Mesangial cell (primary cell): Measurements from ENCODE around the genes MPDZ and ZDHHC21.

DNA sequence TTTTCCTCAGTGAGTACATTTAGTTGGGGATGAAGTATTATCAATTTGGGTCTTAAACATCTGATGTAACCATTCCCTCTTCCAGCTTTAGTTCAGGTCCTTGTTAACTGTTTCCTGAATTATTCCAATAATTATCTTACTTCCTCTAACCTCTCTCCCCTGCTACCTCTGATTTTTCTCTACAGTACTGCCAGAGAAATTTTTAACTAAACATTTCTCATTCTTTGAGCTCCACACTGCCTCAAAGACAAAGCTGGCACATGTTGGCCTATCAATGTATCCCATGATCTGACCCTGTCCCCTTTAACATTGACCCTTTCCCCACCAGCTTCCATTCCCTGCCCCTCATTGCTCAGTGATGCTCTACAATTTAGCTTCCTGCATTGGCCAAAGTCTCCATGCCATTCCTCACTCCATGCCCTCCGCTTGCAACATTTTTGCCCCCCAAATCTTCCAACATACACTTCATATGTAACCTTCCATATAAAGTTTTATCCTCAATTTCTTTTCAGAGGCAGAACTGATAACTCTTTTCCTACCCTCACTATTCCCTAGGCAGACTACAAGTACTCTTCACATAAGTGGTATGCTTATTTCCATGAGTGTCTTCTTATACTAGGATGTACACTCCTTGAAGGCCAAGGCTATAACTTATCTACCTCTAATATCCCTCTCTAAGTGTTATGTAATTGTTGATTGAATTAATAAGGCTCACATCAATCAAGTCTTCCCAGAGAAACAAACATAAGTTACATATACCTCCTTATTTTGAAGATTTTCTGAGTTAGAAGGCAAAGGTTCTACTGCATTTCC, 144.0 kb downstream of the MPDZ start:
- RAMPAGE, long total RNA: no peak

- RAMPAGE, long total RNA: no peak
Observed at GRCh38 chr9:13174876-13175276, 104.6 kb downstream of the MPDZ start.

DNA sequence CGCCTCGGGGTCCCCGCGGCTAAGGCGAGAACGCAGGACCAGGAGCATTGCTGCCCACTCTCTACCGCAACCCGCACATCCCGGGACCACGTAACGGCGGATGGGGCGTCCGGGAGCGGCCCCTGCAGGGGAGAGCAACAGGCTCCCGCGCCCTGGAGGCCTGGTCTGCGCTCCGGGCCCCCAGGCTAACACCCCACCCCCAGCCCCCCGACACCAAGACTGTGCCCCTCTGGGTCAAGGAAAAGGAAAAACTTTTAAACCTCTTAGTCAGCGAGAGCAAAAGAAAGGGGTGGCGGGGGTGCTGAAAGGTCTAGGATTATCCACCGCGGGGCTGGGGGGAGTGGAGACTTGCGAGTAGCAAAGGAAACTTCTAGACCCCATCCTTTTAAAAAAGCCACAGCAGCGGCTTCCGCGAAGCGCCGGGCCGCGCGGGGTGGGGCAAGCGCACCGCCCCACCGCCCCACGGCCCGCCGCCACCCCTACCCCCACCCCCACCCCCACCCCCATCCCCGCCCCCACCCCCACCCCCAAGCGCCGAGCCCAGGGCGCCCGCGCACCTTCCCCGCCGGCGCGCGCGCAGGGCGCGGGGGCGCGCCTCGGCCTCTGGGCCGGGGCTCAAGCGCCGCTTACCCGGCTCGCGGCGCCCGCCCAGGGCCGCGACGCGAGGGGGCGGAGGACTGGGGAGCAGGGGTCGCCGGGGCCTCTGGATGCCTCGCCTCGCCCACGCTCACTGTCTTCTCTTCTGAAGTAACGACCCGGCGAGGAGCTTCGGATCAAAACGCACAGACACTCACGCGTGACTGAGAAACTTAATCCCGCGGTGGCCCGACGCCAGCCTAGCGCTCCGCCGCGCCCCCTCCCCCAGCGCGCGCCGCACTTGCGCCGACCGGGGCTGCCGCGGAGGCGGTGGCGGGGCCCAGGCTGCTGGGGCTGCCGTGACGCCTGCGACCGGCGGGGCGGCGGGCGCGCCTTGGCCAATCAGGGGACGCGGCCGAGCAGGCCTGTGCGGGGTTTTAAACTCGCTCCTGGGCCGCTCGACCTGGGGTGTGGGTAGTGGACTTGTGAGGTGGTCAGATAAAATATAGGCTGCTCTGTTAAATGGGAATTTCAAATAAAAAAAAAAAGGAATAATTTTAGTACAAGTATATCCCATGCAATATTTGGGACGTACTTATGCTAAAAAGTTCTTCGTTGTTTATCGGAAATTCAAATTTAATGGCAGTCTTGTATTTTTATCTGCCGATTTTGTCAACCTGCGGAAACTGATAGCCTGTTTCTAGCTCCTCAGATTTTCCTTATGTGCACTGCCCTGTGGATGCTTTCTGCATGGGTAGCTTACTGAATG, at the start of gene MPDZ:
TSS of gene MPDZ (minus strand) at position 923 of the 1,345 bp plus-strand sequence.
- RAMPAGE, long total RNA: no peak

GRCh38 chr9:14236460-14236792, 77.5 kb downstream of the NFIB start:
- RAMPAGE, long total RNA: no peak

DNA sequence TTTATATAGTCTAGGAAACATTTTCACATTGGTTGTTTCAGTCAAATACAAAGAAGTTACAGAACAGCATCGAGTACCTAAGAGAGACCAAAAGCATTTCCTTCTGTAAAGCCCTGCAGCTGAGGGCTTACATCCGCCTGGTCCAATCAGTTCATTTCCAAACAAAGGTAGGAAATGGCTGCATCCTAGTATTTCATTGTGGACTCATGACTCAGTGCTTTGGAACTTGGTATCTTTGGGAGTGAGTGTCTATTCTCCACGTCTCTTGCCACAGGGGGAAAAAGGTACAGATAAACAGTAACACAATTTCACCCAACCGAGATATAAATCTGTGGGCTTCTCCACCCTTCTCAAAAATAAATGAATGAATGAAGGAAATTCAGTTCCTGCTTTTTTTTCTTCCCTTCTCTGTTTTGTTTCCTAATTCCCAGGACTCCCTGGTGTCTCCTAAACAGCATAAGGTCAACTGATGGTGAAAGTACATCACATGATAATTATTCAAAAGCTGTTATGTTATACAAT, 75.4 kb downstream of the NFIB start:
- RAMPAGE, long total RNA: no peak

DNA sequence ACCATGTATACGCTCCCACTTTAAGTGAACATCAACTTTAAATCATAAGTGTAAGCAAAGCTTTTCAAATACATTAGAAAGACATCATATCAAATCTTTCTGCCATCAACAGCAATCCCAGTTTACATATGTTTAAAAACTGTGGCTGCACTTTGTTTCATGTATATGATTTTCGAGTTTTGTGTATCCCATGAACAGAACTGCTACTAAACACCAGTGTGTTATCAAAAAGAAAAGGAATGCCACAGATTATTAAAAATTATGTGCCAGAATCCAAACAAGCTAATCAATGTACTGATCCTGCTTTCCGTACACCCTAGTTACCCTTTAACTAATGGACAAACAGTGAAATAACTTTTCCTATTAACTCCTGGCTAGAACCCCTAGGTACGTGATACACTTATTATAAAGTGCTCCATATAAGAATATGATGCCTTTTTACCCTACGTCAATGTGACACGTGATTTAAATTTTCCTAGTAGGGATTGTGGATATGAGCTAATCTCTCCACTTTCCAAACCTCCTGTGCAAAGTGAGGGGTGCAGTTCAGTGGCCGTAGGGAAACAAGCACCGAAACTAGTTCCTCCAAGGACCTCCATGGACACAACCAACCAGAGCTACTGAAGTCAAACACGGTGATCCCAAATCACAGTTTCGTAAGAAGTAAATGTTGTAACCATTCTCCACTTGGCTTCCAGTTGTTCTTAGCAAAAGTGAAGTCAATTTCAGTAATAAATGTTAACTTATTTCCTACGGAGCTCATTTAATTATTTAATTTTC, 19.4 kb downstream of the NFIB start:
- RAMPAGE, long total RNA: no peak

DNA sequence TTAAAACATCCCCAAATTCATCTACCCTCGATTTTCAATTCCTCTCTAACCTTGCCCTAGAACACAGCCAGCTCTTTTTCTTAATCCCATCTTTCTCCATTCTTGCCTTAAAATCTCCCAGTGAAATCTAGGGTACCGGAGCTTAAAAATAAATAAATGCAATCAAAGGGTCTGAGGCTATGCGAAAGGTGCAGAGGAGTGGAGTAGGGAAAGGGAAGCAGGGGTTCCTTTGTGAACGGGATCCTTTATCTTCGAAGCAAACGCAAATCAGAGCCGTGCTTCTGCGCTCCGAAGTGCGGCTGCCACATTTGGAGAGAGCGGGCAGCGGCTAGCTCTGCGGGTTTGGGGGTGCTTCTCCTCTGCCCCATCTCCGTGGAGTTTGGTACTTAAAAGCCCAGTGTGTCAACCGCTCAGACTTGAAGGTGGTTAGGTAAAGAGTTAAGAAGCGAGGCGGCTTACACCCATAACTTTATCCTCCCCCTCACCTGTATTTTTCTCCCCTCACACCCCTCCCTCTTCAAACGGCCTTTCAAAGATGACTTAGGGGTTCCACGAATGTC, 31.5 kb upstream of the NFIB start:
- RAMPAGE, long total RNA: no peak

- RAMPAGE, long total RNA: no peak
Observed at GRCh38 chr9:14348393-14349425, 34.8 kb upstream of the NFIB start.

- RAMPAGE, long total RNA: no peak
Observed at GRCh38 chr9:14353201-14353886, 39.4 kb upstream of the NFIB start.

GRCh38 chr9:14433756-14434177, 119.8 kb upstream of the NFIB start:
- RAMPAGE, long total RNA: no peak

GRCh38 chr9:14515572-14516183, 177.6 kb downstream of the ZDHHC21 start:
- RAMPAGE, long total RNA: no peak

- RAMPAGE, long total RNA: no peak
Observed at GRCh38 chr9:14693195-14694287, at the start of gene ZDHHC21. TSS of gene ZDHHC21 (minus strand) at chr9:14693432.

DNA sequence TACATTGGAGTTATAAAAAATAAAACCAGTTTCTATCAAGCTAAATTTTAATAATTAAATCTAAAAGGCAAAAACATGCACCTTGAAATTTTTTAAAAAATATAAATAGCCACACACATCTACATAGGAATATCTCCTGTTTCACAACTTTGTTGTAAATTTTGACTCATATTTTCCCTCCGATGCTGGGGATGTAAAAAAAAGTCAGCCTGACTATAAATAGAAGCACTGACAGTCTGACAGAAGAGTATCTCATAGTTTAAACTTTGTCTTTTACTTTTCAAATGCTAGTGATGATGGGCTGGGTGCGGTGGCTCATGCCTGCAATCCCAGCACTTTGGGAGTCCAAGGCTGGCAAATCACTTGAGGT, 159.6 kb downstream of the TTC39B start:
- RAMPAGE, long total RNA: no peak

DNA sequence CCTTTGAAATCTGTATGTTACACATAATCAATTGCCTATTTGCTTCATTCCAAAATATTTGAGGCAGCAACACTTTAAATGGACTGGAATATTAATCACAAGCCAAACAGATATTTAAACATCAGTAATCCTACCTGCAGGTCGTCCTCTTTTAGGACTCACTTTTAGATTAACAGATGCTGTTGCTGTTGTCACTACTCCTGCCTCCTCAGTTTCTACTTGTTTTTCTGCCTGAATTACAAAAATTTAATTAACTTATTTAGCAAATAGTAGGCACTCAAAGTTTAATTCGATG, 31.4 kb downstream of the PSIP1 start:
- RAMPAGE, long total RNA: no peak

GRCh38 chr9:15846481-15846998, 293.7 kb downstream of the CCDC171 start:
- RAMPAGE, long total RNA: no peak

DNA sequence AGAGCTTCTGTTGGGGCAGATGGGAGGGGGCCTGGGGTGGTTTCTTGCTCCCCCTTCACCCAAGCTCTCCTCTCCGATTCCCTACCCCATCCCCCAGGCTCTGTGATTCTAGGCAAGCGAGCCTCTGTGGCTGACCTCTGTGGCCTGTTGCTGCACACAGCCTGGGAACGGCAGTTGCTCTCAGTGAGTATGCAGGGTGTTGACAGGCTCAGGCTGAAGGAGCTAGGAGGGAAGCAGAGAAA, 547.9 kb downstream of the CCDC171 start:
- RAMPAGE, long total RNA: no peak

DNA sequence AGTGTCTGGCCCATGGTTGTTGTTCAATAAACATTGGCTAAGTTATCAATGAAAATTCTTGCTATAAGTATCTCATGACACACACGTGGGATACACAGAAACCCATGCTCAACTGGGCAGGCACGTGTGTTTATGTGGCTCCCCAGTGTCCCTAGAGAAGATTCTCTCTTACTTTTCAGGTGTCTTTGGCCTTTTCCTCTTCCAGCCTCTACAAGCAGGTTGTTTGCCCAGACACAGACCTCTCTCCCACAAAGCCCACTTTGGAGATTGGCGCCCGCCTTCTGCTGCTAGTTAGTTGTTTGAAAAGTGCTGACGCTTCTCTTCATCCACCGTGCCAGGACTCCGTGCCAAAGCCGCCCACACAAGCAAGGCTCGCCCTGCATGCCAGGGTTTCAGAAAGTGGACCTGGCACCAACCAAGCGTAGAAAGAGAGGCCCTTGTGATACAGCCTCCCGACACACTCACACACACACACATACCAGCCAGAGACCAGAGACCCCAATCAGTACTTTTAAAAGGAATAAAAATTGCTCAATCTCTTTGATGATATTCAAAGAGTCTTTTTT, 594.3 kb downstream of the BNC2 start:
- RAMPAGE, long total RNA: no peak

DNA sequence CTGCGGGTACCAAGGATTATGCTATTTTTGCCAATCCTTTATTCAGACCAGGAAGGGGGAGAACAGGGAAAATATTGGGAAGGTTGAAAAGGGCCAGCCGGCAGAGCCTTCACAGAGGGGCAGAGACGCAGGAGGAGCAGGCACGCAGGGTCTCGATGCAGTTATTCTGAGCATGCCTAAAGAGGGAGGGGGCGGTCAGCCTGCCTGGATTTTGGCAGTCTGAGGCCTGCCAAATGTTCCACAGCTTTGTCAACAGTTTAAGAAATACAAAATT, 553.5 kb downstream of the BNC2 start:
- RAMPAGE, long total RNA: no peak

- RAMPAGE, long total RNA: no peak
Observed at GRCh38 chr9:16710744-16711363, 159.6 kb downstream of the BNC2 start.

DNA sequence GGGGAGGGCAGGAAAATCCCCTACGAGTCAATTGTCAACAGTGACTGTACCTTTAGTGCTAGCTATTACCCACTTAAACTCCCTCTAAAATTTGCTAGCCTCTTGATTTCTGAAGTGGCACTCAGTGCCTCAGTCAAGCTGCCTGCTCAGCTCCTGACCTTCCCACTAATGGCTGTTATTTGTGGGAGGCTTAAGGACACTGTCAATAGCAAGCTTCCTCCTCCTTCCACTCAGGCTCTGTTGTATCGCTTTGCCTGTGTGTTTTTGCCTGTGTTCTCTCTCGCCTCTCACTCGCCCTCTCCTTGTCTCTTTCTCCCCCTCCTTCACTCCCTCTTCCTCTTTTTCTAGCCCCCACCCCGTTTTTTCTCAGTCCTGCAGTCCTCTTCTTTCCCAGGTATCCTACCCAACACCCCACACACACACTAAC, 140.8 kb downstream of the BNC2 start:
- RAMPAGE, long total RNA: no peak